Daoy (cell line): ENCODE data around the genes STKLD1 and SLC2A6.

DNA sequence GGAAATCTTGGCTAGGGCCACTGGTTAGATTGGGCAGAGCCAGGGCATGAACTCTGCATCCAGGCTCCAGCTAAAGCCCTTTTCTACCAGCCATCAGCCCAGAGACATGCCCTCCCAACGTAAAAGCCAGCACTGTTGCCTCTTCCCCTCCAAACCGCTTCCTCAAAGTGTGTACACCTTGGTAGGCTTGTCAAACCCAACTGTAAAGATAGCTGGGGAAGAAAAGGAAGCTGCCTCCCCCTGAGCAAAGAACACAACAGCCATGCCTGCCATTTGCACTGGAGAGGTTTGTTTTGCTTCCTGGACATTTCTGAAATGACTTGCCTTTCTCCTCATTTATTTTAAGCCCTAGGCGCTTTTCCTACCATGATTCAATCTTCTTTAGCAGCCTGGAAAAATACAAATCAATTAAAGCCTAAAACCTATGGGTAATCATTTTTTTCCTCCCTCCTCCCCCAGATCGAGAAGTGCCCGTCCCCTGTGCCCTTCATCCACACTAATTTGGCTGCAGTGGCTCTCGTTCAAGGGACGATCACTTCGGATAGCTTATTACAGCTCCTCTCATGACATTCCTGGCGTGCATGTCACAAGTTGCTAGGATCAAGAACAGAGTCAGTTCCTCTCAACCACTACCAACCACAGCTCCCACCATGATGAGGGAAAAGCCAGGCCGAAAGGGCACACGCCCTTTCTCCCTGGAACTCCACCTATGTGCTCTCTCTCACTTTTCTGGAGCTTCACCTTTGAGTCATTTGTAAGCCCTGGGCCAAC, 1.3 kb downstream of the SPACA9 start:
- RAMPAGE, long total RNA = no peak

DNA sequence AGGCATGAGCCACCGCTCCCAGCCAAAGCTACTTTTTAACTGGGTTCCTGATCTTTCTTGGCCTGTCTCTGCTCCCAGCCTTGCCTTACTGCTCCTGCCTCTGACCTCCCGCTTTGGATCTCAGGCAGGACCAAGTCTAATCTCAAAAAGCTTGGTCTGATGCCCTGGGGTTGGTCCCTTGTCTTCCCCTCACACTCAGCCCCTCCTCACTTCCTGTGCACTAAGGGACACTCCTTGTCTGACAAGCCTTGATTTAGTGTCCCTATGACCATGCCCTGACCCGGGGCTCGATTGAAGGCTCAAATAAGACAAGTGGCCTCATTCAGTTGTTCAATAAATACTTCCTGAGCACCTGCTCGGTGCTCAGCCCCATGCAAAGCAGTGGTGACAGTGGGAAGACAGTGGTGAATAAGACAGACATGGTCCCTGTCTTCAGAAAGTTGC, 3.6 kb upstream of the GTF3C5 start:
- RAMPAGE, long total RNA = no peak

GRCh38 chr9:133058734-133059309, 3.0 kb upstream of the CEL start:
- RAMPAGE, long total RNA = no peak

GRCh38 chr9:133115402-133116386, 5.3 kb downstream of the RALGDS start:
- RAMPAGE, long total RNA = no peak

DNA sequence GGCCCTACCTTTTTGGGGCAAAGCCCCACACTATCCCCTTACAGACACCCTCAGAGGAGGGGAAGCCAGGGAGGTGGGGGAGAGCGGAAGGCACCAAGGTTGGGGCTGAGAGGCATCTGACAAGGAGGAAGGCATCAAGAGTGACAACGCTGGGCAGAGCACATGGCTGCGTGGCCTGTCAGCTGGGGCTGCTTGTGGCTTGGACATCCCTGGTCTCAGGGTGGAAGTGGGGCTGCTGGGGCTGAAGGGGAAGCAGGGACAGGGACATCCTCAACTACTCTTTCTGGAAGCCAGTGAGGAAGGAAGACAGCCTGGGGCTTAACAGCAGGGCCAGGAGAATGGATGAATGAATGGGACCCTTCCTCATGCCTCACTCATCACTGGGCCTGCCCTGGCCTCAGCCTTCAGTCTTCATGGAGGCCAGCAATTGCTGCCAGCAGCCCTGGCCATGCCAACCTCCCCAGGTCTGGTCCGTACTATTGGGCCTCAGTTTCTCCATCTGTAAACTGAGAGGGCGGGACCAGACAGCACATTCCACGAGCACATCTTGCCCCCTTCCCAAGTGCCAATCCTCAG, 976 bp upstream of the RALGDS start:
- RAMPAGE, long total RNA = no peak

GRCh38 chr9:133130465-133131544, 9.8 kb upstream of the RALGDS start:
- RAMPAGE, long total RNA = no peak

- RAMPAGE, long total RNA = no peak
Measured at GRCh38 chr9:133141765-133142637, 21.0 kb upstream of the RALGDS start.

GRCh38 chr9:133142638-133143197, 21.0 kb downstream of the GBGT1 start:
- RAMPAGE, long total RNA = no peak

DNA sequence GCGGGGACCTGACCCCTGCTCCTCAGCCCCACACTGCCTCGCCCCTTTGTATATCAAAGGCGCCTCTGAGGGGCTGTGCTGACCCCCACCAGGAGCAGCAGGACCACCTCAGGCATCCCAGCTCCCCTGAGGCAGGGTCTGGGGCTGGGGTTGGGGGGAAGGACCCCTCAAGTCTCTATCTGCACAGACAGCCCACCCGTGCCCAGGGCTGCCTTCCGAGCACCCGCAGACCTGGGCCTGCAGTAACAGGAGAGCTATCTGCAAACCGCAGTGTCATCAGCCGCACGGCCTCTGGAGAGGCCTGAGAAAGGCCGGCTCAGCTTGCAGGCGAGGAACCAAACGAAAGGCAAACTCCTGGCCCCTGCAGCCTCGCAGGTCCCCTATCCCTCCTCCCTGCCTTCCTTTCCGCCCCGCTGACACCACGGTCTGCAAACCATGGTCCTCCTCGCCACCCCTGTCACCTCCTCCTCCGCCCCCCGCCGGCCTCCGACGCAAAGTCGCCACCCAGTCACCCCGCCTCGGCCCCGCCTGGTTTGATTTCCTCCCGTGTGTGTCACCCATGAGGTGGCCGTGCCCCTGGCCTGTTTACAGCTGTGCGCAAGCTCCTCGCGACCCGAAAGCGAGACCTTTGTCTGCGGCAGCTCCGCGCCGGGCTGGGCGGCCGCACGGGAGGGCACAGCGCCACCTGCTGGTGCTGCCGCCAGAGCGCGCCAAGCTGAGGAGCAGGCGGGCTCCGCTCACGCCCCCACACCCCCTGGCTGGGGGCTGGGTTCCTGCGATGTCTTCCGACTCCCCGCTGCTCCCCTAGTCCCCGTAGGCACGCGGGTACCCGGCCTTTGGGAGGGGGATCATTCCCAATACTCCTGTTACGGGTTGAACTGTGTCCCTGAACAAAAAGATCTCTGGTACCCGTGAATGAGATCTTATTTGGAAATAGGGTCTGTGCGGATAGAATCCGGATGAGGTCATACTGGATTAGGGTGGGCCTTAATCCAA, 19.5 kb downstream of the GBGT1 start:
- RAMPAGE, long total RNA = no peak

GRCh38 chr9:133148707-133149865, 14.6 kb downstream of the GBGT1 start:
- RAMPAGE, long total RNA = no peak

DNA sequence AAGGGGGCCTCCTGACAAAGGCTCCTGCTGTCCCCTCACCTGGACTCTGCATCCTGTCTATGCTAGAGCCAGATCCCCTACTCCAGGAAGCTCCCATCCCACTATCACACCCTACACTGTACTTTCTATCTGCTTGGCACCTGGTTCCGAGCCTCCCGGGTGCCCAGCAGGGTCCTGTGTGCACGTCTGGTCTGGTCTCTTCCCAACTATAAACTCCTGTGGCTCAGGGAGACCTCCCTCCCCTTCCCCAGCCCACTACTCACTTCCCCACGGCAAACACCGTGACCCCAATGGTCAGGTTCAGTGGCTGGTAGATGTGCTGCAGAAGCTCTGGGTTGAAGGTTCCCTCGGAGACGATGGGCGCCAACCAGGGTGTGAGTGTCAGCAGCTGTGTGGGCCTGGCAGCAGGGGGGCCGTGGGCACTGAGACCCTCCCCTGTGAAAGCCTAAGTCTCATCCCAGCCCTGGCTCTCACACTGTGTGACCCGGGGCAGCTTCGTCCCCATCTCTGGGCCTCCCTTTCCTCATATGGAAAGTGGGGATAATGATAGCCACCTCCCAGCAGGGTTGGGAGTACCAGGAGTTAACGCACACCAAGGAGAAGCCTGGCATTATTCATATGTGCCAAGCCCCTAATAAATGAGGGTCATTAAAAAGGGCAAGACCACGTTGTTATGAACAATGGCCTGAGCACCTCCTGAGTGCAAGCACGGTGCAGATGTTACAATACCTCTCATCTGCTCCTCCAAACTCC, 8.6 kb downstream of the GBGT1 start:
- RAMPAGE, long total RNA = no peak

DNA sequence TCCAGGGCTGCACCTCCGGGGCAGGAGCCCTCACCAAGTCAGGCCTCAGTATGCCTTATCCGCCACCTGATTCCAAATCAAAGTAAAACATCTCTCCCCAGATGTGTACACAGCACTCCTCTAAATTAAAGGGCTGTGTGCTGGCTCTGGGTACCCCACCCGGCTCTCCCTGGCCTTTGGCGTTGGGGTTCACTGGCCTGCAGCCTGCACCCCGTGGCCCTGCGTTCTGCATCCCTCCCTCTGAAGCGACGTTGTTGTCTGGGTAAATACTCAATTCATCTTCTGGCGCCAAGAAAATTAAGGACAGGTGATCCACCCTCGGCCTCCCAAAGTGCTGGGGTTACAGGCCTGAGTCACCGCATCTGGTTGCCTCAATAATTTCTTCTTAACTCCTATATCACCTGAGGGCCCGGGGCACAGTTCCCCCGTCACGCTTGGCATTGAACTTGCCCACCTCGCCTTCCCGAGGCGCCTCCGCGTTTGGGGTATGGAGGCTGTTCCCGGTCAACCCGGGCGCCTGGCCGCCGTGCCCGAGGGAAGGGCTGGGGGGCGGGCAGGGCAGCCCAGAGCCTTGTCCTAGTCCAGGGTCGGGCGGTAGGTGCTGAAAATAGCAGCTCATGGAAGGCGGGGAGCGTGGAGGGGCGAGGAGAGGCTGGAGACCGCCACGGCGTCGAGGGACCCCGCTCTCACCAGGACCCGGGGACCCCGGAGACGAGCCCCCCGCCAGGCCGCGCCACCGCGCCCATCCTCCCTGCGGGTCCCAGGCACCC, 61.6 kb downstream of the SURF6 start:
- RAMPAGE, long total RNA = no peak

DNA sequence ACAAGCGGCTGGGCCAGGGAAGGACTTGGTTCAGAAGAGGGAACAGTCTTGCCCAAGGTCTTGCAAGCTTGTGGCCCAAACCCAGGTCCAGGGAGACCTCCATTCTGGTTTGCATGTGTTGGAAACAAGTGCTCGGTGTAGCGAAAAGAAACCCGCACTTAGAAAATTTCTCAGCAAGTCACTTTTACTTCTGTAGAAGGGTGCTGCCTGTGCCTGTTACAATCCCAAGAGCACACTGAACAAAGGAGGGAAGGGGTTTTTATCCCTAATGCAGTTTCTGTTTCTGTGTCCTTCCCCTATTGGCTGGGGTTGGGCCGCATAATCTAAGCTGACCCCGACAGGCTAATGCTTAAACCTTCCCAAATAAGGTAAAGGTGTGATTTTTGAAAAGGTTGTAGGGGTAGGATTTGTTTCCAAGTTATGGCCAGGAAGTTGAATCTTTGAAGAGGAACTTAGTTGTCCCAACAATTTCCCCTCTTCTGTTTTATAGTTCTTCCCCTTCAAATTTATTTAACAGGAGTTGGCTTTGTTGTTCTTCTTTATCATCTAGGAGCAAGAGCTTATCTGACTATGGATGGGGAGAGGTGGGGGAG, 57.3 kb downstream of the SURF6 start:
- RAMPAGE, long total RNA = no peak

- RAMPAGE, long total RNA = no peak
Measured at GRCh38 chr9:133348321-133348514, 200 bp downstream of the RPL7A start.

- RAMPAGE, long total RNA = no peak
Measured at GRCh38 chr9:133349890-133350687, 2.1 kb downstream of the RPL7A start.

- RAMPAGE, long total RNA = no peak
Measured at GRCh38 chr9:133371250-133372427, 4.2 kb downstream of the SURF4 start.

DNA sequence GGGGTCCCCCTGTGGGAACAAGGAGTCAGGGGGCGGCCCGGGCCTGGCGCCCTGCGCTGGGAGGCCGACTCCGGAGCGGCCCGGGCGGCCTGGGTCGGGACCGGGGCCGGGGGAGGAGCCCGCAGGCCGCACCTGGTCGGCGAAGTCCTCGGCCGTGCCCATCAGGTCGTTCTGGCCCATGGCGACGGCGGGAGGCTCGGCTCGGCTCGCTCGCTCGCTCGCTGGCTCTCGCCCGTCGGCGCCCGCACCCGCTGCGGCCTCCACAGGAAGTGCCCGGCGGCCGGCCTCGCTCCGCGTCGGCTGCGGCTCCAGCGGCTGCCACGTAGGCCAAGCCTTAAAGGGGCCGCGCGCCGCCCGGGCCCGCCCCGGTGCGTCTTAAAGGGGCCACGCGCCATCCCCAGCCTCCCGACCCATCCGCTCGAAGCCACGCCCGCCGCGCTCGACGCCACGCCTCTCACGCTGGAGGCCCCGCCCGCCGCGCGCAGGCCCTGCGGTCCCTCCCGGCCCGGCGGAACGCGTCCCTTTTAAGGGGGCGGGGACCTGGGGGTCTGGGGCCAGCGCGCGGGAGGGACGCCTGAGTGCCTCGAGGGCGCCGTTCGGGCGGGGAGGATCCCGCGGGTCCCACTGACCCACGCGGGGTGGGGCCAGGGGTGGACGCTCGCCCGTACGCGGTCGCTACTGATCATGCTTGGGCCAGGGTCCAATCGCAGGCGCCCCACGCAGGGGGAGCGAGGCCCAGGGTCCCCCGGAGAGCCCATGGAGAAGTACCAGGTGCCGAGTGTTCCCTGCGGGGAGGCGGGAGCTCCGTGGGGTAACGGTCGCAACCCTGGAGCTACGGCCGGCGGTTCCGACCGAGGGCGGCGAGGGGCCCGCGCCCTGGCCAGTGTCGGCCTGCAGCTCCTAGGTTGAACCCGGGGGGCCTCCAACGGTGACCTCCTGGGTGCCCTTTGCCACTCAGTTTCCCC, at the start of gene STKLD1:
TSS of gene STKLD1 (plus strand) at position 577 of the 965 bp plus-strand sequence.
- RAMPAGE, long total RNA = no peak

DNA sequence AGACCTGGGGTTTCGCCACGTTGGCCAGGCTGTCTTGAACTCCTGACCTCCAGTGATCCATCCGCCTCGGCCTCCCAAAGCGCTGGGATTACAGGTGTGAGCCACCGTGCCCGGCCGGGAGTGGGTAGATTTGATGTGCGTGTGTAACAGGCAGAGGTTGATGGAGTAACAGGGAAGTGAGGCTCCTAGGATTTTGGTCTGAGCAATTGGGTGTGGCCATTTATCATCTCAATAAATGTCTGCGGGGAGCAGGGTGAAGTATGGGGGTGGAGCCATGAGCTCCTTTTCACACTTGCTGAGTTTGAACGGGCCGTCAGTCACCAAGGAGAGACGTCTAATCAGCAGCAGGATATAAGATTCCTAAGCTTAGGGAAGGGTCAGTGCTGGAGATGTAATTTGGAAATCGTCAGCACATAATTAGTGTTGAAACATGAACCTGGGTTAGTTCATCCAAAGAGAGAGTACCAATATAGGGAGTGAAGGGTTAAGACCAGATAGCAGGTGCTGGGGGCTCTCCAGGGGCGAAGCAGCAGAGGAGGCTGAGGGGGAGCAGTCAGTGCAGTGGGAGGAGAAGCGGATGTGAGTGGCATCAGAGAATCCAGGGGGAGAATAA, 1.3 kb upstream of the REXO4 start:
- RAMPAGE, long total RNA = no peak

DNA sequence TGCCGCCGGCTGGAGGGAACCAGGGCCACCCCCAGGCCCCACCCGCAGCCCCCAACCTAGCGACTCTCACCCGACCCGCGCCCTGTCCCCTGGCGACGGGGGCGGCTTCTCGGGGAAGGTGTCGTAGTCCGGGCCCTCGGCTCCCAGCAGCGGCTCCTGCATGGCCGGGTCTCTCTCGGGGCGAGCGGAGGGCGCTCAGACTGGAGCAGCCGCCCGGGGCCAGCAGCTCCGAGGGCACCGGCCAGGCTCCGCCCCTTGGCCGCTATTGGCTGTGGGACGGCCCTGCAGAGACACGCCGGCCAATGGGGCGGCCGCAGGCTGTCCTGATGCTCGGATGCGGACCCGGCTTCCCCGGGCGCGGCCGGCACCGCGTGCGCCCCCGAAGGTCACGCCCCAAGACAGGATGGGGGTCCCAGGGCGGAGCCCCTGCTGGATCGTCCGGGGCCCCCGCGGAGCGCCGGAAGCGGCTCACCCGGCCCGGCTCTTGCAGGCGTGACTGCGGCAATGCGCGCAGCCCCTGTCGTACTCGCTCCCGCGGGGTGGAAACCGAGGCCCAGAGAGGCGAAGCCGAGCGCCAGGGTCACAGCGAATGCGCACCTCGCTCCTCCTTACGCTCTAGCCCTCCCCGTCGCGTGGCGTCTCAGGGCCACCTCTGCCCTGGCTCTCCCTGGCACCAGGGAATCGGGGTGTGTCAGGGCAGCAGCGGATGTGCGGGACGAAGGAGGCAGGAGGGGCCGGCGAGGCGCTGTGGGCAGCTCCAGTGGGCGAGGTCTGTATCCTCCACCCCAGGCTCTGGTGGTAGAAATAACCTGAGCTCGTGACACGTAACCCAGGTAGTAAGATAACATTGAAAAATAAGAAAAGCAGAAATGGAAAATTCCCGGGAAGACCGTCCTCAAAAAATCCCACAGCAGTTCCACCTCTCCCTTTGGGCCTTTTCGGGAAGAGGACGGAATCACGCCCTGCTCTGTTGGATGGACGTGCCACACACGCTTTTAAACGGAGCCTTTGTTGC, at the start of gene SLC2A6:
TSS of gene SLC2A6 (minus strand) at position 202 of the 1,015 bp plus-strand sequence.
- RAMPAGE, long total RNA = no peak

GRCh38 chr9:133658562-133658975, 22.4 kb downstream of the DBH start:
- RAMPAGE, long total RNA = no peak